PC-3 (cell line): ENCODE data around the genes RAB35, PXN and PLA2G1B.

DNA sequence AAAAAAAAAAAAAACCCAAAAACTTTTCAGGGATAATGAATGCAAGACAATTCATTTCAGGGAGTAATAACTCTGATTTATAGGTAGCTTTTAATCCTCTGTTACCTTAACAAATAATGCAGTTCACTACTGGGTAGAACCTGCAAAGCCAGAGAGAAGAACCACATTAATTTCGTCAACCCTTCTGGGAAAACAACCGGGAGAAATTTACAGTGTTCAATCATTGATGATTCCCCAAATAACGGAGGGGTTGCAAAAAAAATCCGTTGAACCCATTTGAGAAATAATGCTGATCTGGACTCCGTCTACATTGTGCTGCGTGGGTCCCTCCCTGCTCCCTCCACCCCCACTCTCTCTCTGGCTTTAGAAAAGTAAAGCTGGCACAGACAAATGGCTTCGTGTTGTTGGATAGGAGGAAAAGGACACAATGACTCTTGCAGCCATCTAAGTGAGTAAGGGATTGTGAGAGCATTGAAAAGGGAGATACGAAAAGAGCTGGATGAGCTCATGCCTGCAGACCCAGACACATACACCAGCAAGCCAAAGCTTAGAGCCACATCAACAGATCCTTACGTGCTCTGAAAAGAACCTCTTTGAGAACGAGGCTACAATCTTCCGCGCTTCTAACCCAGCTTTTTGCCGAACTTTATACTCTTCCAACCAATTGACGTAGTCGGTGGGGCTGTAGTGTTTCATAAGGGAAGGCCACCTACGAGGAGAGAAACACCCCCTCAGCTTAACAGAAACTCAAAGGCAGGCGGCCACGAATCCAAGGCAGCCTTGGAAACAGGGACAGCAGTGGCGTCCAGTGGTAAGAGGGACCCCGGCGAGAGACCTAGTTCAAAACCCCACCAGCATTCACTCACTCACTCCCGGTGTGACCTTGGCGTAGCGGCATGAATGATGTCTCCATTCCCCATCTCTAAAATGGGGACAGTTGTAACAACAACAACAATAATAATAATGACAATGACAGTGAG is 1.3 kb downstream of the FBXO21 start:
- RAMPAGE, long total RNA = no peak

DNA sequence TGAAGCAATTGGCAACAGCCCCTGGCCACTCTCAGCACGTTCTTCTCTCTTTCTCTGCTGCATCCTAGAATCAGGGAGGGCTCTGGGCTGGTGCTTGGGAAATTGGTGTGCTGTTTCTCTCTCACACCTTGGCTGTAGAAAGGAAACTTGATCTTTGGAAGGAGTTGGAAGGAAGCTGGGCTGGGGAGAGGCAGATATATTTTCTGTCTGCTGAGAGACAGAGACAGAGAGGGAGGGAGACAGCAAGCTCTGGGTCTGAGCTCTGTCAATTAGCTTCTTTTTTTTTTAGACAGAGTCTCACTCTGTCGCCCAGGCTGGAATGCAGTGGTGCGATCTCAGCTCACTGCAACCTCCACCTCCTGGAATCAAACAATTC is 27.3 kb downstream of the NOS1 start:
- RAMPAGE, long total RNA = no peak

- RAMPAGE, long total RNA = no peak
These were observed 172.2 kb upstream of the NOS1 start for GRCh38 chr12:117533630-117534084.

DNA sequence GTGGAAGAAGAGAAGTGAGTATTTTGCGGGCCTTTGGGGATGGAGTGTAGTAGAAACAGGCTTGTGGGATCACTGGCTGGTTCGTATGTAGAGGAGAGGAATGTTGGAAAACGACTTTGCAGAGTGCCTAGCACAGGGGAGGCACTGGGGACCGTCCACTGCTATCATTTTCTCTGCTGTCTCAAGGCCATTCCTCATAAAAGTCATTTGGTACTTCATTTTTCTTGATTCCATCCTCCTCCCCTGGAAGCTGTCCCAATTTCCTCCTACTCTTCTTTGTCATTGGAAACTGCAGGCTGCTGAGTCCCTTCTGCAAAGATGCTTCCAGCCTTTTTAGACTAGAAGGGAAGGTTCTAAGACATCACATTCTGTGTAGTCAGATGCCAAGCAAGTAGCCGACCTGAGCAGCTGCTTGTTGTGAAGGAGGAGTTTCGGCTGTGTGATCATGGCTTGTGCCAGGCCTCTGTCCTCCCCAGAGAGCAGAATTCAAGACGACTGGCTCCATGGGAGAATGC is 8.6 kb downstream of the RFC5 start:
- RAMPAGE, long total RNA = no peak

- RAMPAGE, long total RNA = no peak
These were observed 64.7 kb downstream of the TAOK3 start for GRCh38 chr12:118308051-118308387.

GRCh38 chr12:119177941-119178317 is 802 bp upstream of the HSPB8 start:
- RAMPAGE, long total RNA = no peak

DNA sequence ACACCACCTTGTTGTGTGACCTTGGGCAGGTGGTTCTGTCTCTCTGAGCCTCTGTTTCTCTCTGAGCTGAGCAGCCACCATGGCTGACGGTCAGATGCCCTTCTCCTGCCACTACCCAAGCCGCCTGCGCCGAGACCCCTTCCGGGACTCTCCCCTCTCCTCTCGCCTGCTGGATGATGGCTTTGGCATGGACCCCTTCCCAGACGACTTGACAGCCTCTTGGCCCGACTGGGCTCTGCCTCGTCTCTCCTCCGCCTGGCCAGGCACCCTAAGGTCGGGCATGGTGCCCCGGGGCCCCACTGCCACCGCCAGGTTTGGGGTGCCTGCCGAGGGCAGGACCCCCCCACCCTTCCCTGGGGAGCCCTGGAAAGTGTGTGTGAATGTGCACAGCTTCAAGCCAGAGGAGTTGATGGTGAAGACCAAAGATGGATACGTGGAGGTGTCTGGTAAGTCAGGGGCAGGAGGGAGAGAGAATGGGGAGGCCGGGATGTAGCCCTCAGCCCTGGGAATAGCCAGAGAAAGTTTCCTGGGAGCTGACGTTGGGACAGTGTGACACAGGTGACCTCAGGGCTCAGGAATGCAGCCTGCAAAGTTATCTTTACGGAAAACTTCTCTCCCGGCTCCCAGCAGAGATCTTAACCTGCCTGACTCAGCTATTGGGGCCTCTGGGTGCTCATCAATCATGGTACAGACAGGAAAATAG is 654 bp downstream of the HSPB8 start:
- RAMPAGE, long total RNA = no peak

DNA sequence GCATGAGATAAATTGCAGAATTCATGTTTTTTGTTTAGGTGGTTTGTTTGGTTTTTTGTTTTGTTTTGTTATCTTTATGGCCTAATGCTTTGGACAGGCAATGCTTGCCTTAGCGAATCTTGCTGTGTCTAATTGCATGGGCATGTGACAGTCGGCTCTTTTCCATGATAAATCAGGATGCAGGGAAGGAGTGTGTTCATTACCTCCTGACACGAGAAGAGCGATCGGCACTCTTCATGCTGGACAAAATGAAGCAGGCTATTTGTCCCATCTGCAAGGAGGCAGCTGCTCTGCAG is 6.5 kb downstream of the CCDC60 start:
- RAMPAGE, long total RNA = no peak

- RAMPAGE, long total RNA = no peak
These were observed 1.3 kb downstream of the TMEM233 start for GRCh38 chr12:119594740-119595400.

DNA sequence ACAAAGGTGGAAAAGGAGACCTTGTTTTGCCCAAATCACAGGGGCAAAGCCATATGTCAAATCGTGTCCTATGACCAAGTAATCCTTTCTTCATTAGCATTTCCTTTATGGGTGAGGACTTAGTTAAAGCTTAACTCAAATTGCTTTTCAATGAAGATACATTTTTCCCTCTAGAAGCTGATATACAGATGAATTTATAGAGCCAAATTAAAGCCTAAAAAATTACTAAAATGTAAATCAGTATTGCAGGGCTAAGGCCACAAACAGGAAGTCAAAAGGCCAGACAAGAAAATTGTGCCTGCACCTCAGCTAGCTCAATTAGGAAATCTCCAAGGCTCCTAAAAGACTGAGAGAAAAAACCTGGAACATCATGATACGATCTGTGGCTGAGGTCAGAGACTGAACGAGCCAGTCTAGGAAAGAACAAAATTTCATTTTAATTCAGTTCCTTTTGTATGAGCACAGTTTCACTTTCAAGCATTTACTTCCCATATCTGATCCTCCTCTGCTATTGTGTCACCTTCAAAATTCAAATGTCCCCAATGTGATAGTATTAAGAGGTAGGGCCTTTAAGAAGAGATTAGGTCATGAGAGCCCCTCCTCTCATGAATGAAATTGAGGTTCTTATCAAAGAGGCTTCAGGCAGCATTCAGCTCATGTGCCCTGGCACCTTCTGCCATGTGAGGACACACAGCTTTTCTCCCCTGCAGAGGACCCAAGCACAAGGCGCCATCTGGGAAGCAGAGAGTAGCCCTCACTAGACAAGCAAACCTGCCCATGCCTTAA is 14.7 kb downstream of the PRKAB1 start:
- RAMPAGE, long total RNA = no peak

GRCh38 chr12:119776428-119776936 is 100.6 kb downstream of the CIT start:
- RAMPAGE, long total RNA = no peak

GRCh38 chr12:119990373-119990993 is 1.4 kb downstream of the BICDL1 start:
- RAMPAGE, long total RNA = no peak

GRCh38 chr12:120078666-120079532 is 37.7 kb downstream of the RAB35 start:
- RAMPAGE, long total RNA = no peak

DNA sequence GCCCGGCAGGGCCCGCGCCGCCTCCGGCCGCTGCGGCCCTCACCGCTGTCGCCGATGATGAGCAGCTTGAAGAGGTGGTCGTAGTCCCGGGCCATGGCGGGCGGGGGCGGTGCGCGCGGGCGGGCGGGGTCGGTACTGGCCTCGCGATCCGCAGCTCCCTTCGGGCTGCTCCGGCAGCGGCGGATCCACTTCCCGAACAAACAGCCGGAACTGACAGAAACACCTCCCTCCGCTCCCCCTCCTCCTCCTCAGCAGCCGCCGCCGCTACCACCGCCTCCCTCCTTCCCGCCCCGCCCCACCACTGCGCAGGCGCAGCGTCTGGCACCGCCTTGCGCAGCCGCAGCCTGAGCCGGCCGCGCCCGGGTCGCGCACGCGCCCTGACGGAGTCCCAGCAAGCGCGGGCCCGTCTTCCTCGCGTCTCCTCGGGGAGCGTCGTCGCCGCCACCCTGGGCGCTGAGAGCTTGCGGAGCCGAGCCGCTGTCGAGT is at the start of gene RAB35:
Gene RAB35, minus strand, starts transcription at position 198 of the 486 bp plus-strand sequence.
- RAMPAGE, long total RNA = no peak

- RAMPAGE, long total RNA = no peak
These were observed 38.5 kb upstream of the RAB35 start for GRCh38 chr12:120155000-120155527.

GRCh38 chr12:120227550-120228216 is 26.8 kb upstream of the RPLP0 start:
- RAMPAGE, long total RNA = no peak

GRCh38 chr12:120228705-120229139 is 27.8 kb upstream of the RPLP0 start:
- RAMPAGE, long total RNA = no peak

- RAMPAGE, long total RNA = no peak
These were observed 1.2 kb downstream of the PXN start for GRCh38 chr12:120264064-120265075.

- RAMPAGE, long total RNA = start-site peak on the minus strand at chr12:120265696-120265756, 364 and 1,441 reads in 2 replicates
These were observed at the start of gene PXN for GRCh38 chr12:120265076-120266235. Gene PXN, minus strand, starts transcription at chr12:120265730.

DNA sequence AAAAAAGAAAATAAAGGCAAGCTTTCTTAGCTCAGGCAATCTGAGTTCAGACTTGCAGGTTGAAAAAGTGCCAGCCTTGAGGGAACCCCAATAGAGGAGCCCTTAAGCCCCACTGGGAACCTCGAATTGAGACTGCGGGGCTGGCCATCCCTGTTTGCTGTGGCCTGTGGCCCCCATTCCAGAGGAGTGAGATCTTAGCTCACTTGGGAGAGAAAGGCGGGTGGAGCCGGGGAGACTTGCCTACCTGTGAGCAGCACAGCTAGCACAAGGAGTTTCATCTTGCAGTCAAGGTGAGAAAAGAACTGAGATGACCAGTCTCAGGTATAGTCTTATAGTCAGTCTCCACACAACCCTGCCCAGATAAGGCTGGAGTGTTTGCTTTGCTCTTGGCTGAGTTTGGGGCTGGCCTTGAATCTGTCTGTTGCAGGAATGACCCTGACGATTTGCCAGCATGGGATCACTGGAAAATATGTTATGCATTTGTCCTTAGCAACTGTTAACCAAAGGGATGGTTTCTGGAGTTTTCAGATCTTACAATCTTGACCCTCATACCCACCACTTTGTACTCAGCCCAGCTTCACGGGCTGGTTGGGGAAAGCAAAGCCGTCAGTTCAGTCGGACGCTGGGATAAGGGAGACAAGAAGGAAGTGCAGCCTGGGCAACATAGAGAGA is at the start of gene PLA2G1B:
Gene PLA2G1B, minus strand, starts transcription at position 304 of the 672 bp plus-strand sequence.
- RAMPAGE, long total RNA = no peak